Left lobe of liver (tissue), 1 donor: ENCODE measurements around a stretch of chr21.

- PRO-cap, result no peak
Measured at GRCh38 chr21:37378296-37379670, 12.2 kb downstream of the DYRK1A start.

- PRO-cap, result no peak
Measured at GRCh38 chr21:37393050-37393882, 26.7 kb downstream of the DYRK1A start.

DNA sequence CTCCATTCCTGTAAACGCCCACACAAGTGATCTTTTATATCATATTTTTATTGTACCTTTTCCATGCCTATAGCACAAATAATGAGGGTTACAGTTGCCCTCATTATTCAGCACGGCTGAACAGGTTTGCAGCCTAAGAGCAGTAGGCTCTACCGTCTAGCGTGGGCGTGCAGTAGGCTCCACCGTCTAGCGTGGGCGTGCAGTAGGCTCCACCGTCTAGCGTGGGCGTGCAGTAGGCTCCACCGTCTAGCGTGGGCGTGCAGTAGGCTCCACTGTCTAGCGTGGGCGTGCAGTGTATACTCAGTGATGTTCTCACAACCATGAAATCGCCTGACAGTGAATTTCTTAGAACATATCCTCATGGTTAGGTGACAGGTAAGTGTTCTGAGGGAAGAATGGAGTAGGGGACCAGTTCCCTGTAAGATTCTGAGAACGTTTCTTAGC, 84.9 kb downstream of the DYRK1A start:
- PRO-cap, result no peak

GRCh38 chr21:37512958-37513783, 146.6 kb downstream of the DYRK1A start:
- PRO-cap, result no peak

- PRO-cap, result no peak
Measured at GRCh38 chr21:37564912-37565146, 198.3 kb downstream of the DYRK1A start.

DNA sequence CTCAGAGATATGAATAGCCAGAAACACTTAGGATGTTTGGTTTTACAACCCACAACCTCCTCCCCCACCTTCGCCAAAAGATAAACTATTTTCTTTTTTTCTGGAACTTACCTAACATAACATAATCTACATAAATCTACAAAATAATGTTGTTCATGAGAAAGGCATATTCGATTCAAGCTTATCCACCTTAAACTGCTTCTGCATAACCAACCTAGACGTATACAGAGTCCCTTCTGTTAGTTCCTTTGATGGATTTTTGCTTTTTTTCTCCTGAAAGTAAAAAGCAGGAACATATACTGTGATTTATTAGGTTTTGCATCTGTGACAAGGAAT, 85.3 kb upstream of the KCNJ15 start:
- PRO-cap, result no peak

DNA sequence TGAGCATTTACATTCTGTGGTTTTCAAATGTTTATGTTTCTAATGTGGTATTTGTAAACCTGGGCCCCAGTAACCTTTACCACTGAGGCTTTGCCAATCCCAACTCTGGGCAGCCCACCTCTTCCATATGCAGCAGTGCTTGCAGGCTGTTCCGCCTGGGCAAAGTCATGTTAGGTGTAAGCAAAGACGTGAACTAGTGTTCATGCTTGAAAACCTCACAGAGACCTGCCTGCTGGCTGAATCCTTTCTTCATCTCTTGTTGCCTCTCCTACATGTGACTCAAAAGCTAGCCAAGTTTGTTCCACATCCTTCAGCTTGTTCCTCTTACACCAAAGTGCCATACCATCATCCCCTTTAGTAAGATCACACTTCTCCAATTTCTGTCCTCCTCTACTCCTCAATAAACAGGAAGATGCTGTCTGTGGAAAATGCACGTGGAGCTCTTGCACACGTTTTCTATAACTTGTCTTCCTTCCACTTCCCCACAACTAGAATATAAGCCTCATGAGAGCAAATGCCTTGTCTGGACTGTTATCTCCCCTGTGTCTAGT, 17.3 kb downstream of the KCNJ15 start:
- PRO-cap, result no peak

DNA sequence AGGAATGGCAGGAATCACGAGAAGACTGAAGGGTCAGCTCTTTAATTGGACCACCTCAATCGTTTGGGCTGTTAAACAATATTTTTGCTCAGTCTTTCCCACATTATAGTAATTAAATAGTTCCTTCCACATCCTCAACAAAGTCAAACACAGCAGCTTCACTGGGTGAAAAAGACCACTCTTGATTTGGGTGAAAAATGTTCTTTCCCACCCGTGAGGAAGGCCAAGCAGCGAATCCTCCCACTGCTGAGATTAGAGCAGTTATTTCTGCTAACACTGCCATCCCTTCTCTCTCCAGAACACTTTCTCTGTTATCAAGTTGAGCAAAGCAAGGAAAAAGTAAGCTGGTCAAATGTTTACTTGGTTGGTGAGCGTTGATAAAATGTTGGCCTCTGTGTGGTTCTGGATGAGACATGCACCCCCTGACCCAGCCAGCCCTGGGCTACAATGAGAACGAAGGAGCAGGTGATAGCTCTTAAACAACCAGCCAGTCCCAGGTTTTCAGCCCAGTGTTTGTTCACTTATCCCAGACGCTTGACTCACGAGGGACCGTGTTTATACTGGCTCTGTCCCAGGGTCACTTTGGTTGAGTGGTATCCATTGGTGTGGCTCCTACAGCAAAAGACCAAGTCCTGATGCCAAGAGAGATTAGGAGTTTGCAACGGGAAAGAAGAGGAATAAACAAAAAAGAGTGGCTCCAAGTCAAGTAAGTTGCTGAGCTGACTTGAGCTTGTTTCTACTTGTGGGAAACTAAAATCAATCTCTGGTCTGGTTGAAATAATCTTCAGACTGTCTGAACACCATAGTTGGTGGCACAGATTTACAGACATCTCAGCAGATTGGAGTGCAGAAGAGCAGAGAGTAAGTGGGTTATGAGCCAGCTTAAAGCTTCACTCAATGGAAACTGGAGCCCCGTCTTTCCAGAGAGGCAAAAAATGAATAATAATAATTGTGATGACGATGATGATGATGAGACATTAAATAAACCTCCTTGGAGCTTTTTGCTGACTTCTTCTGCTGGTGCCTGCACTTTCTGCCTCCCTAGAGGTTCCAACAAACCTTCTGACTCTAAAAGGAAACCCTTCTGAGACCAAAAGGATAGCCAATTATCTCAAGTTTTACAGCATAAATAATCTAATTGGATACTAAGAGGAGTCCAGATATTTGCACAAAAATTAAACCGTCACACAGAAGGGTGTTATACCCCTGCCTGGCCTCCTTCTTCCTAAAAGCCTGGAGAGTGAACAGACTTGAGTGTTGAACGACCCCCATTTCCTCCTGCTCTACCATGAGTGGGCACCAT, 87.0 kb downstream of the KCNJ15 start:
- PRO-cap, result unidirectional peak, minus-strand start at position 495 of the sequence

- PRO-cap, result no peak
Measured at GRCh38 chr21:38382489-38383686, 115.4 kb downstream of the ERG start.

DNA sequence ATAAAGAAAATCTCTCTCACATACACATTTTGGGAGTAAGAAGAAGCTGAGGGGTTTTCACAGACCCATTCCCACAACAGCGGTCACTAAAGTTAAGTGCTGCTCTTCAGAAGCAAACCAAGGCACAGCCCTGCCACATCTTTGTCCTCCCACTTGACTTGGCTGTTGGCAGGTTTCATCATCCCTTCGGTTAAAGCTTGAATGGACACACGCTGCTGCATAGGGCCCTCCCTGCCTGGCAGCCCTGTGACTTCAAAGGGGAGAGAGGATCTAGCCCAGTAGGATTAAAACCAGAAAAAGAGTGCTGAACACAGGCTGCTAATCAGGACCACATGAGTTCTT, 49.7 kb downstream of the ERG start:
- PRO-cap, result no peak

GRCh38 chr21:38735541-38735769, 70.3 kb upstream of the ETS2 start:
- PRO-cap, result no peak

GRCh38 chr21:38740258-38740479, 65.6 kb upstream of the ETS2 start:
- PRO-cap, result no peak

DNA sequence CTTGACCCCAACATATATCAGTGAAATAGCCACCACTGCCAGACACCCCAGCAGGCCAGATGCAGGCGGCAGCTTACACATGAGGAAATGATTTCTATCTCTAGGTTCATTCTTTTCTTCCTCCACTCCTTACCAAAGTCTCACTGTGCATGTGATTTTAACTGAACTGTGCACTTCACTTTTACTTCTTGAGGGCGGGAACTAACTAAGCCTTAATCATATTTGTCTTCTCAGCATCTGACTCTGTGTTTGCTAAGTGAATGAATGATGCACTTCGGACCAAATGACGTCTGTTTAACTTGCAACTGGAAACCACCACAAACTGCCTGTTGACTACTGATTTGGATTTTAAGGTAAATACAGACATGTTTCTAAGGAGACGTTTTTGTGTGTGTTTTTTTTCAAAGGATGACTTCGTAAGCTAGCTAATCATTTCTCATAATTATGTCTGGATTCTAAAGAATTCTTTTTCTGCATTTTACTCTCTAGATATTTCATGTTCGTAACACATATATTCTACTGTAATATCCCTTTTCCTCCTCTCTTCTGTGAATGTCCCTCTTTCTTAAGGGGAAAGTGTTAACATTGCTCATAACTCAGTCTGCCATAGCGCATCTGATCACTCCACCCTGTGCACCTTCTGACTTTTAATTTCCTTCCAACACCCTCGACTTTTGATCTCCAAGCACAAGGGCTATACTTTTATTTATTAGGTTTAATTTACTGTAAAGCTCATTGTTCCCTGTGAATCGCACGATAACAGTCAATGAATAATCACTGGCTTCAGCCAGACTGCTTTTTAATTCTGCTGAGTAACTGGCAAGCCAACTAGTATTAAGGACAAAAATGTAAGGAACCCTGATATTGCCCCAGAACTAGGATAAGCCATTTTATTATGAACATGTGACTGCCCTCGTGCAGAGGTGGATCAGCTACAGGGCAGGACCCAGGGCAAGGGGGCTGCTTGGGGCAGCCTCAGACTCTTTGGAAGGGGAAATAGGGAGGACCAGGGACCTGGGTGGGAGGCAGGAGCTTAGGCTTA, 2.8 kb upstream of the ETS2 start:
- PRO-cap, result no peak

- PRO-cap, result no peak
Measured at GRCh38 chr21:38853287-38853832, 47.6 kb downstream of the ETS2 start.

DNA sequence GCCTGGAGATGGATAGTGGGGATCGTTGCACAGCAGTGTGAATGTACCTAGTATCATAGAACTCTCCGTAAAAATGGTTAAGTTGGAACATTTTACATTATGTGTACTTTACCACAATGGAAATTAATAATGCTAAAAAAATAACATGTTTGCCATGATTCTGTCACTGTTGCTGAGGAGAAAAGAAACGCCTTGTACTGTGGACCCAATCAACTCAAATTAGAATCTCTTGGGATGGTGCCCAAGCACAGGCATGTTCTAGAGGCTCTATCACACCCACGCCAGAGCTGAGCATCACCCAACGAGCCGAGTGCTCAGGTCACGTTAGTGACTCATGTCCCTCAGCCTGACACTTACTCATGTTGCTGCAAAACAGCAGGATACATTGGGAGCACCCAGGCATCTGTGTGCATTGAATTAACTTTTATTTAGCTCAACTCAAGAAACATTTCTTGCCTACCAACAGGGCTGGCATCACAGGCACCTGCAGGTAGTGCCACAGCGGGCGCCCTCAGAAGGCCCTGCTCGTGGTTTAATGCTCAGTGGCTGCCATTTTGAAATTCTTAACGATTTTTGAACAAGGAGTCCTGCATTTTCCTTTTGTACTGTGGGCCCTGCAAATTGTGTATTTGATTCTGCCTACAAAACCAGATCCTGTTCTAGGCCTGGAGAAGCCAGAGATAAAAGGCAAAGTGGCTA, 149.8 kb downstream of the ETS2 start:
- PRO-cap, result no peak

DNA sequence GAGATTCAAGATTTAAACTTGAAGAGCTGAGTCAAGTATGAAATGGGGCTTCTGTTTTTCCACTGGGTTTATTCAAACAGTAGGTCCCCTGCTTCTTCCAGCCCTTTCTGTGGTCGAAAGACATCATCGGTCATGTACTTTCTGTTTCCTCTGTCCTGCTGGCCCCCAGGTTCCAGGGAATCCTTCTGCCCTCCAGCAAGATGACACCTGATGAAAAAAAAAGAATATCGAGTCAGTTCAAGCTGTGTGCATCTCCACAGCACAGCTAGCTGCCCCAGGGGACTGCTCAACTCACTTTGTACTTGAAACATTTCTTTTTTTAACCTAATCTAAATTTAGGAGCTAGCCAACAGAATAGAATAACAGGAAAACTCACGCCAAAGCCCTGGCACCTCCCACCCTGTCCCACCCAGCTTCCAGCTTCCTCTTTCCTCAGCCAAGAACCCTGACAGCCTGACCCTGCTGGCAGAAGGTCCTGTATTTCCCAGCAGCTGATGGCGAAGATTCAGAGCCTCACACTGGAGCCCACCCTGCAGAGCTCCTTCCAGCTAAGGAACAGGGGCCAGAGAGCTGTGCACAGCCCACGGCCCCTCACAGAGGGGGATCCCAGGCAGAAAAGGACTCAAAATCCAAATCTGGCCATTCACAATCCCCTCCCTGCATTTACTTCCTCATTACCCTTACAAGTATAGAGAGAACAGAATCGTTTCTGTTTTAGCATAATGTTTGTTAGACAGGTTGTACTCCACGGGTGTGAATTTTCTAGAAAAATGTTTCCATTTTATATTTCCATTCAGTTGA, 176.5 kb downstream of the PSMG1 start:
- PRO-cap, result bidirectional peak, plus-strand start at position 468 of the sequence, minus-strand start at position 293 of the sequence

GRCh38 chr21:39007379-39007880, 175.8 kb downstream of the PSMG1 start:
- PRO-cap, result no peak

GRCh38 chr21:39141714-39142088, 41.5 kb downstream of the PSMG1 start:
- PRO-cap, result no peak

DNA sequence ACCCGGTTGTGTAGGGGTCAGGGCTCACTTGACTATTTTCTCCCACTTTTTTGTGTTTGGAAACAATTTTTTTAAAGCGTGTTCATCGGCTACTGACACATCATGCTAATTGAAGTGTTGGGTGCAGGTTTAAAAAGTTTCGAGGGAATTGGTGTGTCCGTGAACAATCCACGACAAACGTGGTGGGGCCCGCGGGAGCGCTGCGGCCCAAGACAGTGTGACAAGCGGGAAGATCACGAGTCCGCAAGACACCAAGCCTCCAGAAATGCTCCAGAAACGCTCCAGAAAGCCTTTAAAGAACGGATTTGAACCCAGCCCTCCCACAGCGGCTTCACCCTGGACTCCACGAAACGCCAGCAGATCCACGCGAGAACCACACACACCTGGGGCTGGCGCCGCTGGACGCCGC, 566 bp downstream of the PSMG1 start:
- PRO-cap, result no peak

- PRO-cap, result no peak
Measured at GRCh38 chr21:39345400-39346351, 3.2 kb downstream of the HMGN1 start.